ENCODE data around the genes KRT27, KRTAP2-1, KRTAP4-4, KRTAP9-1, KRT37 and ACLY.

GRCh38 chr17:40564119-40564555 lies 1.1 kb downstream of the CCR7 start:
- RRBS, result no CpG with 5 or more reads among the region's 9 CpGs

DNA sequence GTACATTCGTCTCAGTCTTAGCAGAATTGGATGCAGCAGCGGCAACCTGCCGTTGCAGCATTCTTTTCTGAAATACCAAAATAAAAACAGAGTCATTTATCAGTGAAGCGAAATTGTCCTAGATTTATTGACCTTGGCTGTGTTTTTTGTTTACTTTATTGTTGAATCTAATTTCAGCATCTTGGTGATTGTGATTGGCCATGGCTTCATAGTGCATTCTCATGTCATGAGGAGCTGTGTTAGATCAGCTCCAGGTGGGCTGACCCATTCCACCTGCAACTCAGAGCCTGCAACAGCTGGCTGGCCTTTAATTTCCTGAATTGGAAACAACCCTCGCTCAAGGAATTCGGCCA lies 16.5 kb downstream of the KRT24 start:
- RRBS, result no CpG with 5 or more reads among the region's 6 CpGs

- RRBS, result no CpG with 5 or more reads among the region's 6 CpGs
These were observed at the start of gene KRT27 for GRCh38 chr17:40782352-40782642. KRT27 (minus strand) TSS chr17:40782550.

- RRBS, result no CpG with 5 or more reads among the region's 7 CpGs
These were observed 1.5 kb downstream of the KRT20 start for GRCh38 chr17:40883528-40883941.

DNA sequence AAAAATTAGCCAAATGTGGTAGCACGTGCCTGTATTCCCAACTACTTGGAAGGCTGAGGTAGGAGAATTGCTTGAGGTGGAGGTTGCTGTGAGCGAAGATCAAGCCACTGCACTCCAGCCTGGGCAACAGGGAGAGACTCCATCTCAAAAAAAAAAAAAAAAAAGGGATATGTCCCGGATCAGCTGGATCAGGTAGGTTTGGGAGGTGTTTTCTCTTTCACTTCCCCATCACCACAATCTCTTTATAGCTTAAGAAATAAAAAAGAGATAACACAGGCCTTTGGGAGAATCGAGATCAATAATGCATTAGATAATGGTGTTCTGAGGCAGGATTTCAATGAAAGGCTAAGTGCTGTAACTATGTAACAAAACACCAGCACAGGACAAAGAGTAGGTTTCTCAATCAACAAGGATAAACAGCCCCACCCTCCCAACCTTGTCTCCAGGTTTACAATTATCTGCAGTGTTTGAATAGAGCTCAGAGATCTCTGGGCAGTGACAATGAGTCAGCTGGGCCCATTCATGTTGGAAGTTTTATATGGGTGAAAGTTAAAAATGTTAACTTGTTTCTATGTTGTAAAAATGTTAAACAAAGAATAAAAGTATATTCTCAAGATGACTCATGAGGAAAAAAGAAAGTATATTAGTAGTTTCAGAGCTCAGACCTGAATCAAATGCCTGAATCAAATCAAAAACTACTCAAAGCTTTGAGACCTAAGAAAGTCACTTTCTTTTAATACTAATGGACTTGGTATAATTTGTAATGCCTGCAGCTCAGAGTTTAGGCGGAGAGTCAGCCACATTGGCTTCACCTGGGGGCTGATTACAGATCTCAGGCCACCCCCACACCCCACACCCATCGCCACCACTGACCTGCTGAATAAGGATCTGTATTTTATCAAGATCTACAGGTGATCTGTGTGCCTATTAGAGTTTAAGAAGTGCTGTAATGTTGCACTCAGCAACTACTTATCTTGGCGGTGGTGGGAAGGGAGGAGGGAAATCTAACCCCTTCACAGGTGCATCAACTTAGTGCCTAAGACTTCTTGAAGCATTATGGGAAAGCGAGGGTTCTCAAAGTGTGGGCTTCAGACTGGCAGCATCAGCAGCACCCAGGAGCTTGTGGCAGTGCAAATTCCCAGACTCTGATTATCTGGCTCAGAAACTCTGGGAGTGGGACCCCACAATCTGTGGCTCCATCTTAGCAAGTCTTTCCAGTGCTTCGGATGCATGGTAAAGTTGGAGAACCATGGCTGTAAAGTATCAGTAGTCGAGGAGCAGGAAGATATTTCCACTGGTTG lies 17.2 kb upstream of the KRT20 start:
- RRBS, result no CpG with 5 or more reads among the region's 10 CpGs

DNA sequence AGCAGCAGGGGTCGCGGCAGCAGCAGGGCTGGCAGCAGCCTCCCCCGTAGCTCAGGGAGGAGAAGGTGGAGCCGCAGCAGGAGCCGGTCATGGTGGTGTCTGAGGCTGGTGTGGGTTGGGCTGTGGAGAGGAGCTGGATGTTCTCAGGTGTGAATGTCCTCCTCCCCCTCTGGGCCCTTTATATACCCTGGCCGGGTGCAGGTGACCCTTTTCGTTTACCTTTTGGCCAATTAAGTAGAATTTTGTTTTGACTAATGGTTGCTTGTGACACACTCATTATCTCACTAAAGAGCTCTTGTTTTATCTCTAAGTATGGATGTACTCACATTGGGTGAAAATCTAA lies at the start of gene KRTAP2-1:
Gene KRTAP2-1, minus strand, starts transcription at position 140 of the 343 bp plus-strand sequence.
- RRBS, result no CpG with 5 or more reads among the region's 7 CpGs

GRCh38 chr17:41117839-41118195 lies 356 bp downstream of the KRTAP4-11 start:
- RRBS, result no CpG with 5 or more reads among the region's 7 CpGs

GRCh38 chr17:41134022-41134482 lies 6.3 kb downstream of the KRTAP4-6 start:
- RRBS, result no CpG with 5 or more reads among the region's 2 CpGs

DNA sequence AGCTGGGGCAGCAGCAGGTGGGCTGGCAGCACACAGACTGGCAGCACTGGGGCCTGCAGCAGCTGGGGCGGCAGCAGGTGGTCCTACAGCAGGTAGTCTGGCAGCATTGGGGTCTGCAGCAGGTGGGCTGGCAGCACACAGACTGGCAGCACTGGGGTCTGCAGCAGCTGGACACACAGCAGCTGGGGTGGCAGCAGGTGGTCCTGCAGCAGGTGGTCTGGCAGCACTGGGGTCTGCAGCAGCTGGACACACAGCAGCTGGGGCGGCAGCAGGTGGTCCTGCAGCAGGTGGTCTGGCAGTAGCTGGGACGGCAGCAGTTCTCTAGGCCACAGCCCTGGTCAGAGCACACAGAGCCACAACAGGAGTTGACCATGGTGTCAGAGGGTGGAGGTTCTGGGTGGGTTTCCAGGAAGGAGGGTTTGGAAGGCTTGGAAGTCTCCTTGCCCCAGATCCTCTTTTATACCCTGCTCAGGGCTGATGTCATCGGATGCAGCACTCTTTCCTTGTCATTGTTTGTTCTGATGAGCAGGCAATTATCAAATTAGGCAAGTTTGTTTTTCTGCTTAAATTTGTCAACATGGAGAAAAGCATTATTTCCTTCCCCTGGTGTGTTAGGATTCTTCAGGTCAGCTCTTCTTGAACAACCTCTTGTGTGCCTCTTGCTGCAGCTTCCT lies at the start of gene KRTAP4-4:
Gene KRTAP4-4, minus strand, starts transcription at position 430 of the 674 bp plus-strand sequence.
- RRBS, result no CpG with 5 or more reads among the region's 4 CpGs

- RRBS, result no CpG with 5 or more reads among the region's 1 CpG
These were observed at the start of gene KRTAP9-1 for GRCh38 chr17:41189669-41190042. KRTAP9-1 (plus strand) TSS chr17:41189887.

GRCh38 chr17:41424403-41424856 lies at the start of gene KRT37:
KRT37 (minus strand) TSS chr17:41424585.
- RRBS, result no CpG with 5 or more reads among the region's 2 CpGs

GRCh38 chr17:41522782-41523395 lies 4.2 kb upstream of the KRT15 start:
- RRBS, result 100% methylated on average over 1 of the region's 6 CpGs

DNA sequence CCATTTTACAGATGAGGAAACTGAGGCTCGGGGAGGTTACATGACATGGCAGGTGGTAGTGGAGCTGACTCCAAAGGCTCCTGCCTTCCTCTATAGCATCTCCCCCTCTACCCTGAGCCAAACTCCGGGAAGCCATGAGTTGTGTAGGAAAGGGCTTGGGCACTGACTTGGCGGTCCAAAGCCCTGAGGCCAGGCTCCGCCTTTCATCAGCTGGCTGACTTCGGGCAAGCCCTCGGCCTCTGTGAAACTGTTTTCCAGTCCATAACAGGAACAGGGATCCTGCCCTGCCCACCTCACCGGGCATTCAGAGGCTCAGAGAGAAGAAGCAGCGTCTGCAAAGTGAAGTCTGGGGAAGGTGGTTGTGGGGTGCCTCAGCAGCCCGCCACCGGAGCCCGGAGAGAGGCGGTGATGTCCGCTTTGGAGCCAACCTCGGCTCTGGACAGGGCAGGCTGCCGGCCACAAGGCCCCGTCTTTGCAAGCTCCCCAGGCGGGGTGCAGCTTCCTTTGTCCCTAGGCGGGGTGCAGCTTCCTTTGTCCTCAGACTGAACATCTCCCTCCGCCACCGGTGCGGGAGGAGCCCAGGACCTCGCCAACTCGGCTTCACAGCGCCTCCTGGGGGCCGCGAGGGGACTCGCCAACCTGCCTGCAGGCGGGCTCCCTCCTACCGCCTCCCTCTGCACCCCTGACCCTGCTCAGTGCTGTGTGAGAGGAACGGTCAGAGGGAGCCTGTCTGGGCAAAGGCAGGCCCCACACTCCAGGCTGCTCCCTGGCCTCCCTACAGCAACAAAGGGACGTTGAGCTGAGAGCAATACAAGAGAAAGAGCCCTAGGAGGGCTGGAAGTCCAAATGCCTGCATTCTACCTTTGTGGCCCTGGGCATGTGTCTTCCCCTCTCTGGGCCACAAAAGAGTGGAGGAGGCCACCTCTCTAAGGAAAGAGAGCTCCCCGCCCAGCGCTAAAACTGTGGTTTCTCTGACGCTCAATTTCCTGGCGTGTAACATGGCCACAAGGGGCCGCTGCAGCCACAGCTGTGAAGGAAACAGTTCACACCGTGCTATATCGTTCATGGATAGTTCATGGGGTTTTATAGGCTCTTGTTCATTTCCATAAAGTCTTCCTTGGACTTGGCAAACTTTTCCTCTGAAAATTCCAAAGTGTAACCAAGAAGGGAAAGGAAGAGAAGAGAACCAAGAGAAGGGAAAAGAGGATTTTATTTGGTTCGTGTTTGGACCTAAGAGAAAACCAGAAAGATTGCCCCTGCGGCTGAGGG lies 20.7 kb upstream of the KRT19 start:
- RRBS, result 22% methylated on average over 11 of the region's 40 CpGs

DNA sequence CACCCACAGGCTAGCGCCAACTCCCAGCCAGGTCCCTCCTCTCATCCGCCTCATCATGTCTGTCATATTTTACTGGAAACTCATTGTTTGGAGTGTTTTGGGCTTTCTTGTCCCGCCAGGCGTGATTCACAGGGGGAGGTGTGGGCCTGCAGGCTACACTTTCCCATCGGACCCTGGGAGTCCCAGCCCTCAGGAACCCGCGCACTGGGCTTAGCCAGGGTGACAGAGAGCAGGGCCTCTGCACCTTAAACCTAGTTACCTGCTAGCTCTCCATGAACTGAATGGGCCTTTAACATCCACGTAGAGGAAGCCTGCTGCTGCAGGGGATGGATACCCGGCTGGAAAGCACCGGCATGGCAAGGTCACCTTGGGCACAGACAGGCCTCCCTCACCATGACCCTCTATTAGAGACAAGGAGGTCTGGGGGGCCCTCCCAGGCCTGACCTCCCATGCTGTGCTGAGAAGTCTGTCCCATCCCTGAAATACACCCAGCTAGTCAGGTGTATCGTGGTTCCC lies 338 bp upstream of the KRT14 start:
- RRBS, result no CpG with 5 or more reads among the region's 11 CpGs

DNA sequence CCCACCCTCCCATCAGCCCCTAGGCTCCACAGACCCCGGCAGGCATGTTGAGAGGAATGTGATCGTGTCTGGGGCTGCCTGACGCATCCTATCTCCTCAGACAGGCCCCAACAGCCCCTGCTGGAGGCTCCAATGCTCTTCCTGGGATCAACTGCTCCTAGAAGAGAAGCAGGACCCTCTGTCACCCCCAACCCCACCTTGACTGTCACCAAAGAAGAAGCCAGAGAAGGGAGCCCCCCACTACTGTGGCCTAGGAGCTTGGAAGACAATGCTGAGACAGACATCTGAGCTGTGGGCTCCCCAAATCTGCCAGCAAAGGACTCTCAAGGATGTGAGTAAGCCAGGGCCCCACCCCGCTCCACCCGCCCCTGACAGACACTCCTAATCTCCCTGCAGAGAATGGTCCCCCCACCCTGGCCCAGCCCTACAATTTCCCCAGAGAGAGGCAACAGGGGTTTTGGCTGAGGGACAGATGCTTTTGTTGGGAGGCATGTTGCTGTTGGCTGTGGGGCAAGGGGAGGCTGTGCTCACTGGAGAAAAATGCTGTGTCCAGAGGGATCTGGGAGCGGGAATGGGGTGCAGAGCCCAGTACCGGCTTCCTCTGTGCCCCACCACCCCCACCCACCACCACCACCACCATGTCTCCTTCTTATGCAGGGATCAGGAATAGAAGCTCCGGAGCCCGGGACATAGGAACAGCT lies 1.7 kb upstream of the KRT14 start:
- RRBS, result no CpG with 5 or more reads among the region's 9 CpGs

- RRBS, result no CpG with 5 or more reads among the region's 10 CpGs
These were observed 2.2 kb downstream of the EIF1 start for GRCh38 chr17:41690617-41691639.

DNA sequence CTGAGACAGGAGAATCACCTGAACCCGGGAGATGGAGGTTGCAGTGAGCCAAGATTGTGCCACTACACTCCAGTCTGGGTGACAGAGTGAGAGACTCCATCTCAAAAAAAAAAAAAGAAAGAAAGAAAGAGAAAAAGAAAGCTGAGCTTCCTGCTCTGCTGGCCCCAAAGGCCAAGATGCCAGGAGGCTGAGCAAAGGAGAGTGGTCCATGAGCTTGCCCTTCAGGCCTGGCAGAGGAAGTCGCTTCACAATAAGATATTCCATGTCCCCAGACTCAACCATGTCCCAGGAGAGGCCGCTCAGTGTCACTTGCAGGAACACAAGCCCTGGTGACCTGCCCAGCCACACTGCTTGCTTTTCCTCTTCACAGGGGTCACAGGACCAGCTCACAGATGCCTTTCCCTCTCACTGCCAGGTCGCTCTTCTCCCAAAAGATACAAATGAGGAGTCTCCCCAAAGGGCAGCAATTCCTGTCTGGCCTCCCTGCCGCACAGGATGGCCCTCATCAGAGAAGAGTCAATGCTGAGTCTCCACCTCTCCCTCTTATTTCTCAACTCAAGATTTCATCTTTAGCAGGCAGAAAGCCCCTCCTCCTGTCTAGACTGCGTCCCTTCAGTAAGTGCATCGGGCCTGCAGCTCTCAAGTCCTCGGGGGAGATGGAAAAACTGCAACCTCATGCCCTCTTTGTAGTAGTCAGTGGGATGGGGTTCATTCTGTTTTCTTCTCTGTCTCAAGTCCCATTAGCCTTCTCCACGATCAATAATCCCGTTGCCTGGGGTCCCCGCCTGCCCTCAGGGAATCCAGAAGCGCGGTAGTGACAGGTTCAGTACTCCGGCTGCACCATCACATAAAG lies 5.0 kb downstream of the JUP start:
- RRBS, result no CpG with 5 or more reads among the region's 14 CpGs

DNA sequence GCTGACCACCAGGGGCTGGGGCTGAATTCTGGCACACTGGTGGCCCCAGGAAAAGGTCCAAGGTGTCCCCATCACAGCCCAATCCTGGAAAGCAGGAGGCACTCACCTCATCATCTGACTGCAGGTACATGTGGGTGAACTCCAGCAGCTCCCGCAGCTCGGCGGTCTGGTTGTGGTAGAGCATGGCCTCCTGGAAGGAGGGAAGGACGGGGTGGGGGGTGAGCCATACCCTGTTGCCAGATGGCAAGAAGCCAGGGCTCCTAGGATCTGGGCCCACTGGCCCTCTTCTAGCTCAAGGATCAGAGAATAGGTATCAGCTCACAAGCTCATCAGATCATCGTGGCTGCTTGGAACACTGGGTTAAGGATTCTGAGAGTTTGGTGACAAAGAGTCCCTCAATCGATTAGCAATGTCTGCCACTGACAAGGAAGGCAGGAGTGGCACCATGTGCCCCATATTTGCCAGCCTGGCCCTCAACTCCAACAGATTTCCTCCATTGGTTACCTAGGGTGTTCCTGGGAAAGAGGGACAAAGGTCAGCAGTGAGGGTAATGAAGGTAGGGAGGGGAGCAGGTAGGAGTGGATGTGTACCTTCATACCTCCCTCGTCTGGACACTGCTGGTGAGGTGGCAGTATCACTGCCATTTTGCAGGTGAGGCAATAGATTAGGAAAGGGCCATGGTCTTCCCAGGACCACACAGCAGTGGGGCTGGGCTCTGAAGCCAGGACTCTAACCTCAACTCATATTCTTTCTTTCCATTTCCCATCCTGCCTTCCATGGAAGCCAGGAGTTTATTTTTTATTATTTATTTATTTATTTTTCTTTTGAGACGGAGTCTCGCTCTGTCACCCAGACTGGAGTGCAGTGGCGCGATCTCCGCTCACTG lies 4.8 kb downstream of the P3H4 start:
- RRBS, result no CpG with 5 or more reads among the region's 12 CpGs

GRCh38 chr17:41917966-41918693 lies 621 bp downstream of the ACLY start:
- RRBS, result 1% methylated on average over 20 of the region's 51 CpGs

DNA sequence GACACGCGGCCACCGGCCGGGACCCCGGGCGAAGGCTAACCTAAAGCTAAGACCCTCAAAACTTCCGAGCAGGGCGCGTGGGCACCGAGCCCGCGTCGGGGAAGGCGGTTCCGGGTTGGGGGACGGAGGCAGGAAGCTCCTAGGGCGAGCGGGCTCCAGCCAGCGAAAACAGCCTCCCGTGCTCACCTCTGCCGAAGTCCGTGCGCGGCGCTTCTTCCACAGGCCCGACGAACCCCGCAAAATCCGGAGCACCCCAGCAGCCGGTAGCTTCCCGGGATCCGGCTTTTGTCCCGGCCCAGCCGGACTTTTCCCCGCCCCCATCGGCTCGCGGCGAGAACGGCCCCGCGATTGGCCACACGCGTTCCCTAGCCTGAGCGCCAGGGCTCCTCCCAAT lies at the start of gene ACLY:
Gene ACLY, minus strand, starts transcription at position 258 of the 394 bp plus-strand sequence.
- RRBS, result under 1% methylated on average over 8 of the region's 45 CpGs

All from GM19240 (cell line).